Airway epithelial cell (primary cell): Measurements from ENCODE around the gene ASNS.

GRCh38 chr7:95582034-95582905 is 14.0 kb downstream of the PDK4 start:
- RAMPAGE, long total RNA: no peak

DNA sequence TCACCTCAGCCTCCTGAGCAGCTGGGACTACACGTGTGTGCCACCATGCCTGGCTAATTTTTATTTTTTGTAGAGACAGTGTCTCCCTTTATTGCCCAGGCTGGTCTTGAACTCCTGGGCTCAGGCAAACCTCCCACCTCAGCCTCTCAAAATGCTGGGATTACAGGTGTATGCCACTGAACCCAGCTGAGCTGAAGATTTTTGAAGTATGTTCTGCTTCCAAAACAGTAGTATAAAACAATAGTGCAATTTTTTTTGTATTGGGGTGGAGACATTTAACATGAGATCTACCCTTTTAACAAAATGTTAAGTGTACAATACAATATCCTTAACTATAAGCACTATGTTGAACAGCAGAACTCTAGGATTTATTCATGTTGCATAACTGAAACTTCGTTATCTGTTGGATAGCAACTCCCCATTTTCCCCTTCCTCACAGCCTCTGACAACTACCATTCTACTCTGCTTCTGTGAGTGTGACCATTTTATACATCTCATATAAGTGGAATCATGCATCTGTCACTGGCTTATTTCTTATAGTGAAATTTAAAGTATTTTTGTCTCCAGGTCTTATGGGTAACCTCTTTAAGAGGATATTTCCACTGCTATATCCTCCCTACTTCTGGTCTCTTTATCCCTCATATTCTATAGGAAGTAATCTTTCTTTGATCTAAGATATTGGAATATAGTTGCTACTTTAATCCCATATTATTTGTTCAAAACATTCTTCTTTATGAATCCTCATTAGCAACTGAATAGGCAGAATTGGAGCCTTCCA is 5.1 kb downstream of the PDK4 start:
- RAMPAGE, long total RNA: no peak

DNA sequence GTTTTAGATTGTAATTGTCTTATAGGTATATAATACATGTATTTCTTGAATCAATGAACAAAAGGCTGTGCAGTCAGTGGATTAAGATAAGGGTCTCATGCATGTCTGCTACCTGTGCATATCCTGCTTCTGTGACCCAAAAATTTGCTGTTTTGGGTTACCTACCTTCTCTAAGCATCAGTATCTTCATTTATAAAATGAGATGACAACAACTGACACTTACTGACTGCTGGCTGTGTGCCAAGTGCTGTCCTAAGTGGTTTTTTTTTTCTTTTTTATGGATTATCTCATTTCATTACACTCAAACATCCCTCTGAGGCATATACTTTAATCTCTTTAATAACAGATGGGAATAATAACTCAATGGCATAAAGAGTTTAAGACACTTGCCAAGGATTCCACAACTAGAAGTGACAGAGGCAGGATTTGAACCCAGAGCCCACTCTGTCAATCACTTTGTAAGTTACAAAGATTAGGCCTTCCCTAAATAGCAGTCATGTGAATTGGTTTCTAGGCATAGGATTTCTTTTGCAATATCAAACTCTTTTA is 2.1 kb downstream of the PDK4 start:
- RAMPAGE, long total RNA: no peak

DNA sequence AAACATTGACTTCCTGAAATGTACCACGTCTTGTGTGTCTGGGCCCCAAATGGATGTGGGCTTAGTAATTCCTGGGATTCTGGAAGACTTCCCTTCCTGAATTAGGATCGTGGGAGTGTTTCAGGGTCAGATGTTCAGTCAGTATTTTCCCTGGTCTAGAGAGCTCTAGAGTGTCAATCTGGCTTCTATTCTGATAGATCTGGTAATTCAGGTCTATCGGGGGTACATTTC is 11.6 kb downstream of the DYNC1I1 start:
- RAMPAGE, long total RNA: no peak

- RAMPAGE, long total RNA: no peak
Measured at GRCh38 chr7:96075315-96075797, 246.5 kb downstream of the SLC25A13 start.

- RAMPAGE, long total RNA: no peak
Measured at GRCh38 chr7:96236160-96236710, 85.7 kb downstream of the SLC25A13 start.

GRCh38 chr7:96263256-96264055 is 58.4 kb downstream of the SLC25A13 start:
- RAMPAGE, long total RNA: no peak

GRCh38 chr7:96302634-96303574 is 19.0 kb downstream of the SLC25A13 start:
- RAMPAGE, long total RNA: no peak

DNA sequence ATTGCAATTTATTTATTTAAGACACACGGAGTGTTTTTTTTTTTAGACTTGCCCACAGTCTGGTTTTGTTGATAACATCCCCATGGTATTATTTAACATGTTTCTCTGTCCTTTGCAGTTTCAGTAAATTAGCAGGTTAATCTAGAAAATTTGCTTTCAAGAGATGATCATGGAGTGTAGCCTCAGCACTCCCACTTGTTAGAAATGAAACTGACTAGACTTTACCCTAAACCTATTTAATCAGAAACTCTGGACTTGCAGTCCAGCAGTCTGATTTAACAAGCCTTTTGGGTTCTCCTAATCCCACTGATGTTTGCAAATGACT is 55.4 kb upstream of the SLC25A13 start:
- RAMPAGE, long total RNA: no peak

- RAMPAGE, long total RNA: no peak
Measured at GRCh38 chr7:97005847-97006961, 851 bp downstream of the DLX6 start.

DNA sequence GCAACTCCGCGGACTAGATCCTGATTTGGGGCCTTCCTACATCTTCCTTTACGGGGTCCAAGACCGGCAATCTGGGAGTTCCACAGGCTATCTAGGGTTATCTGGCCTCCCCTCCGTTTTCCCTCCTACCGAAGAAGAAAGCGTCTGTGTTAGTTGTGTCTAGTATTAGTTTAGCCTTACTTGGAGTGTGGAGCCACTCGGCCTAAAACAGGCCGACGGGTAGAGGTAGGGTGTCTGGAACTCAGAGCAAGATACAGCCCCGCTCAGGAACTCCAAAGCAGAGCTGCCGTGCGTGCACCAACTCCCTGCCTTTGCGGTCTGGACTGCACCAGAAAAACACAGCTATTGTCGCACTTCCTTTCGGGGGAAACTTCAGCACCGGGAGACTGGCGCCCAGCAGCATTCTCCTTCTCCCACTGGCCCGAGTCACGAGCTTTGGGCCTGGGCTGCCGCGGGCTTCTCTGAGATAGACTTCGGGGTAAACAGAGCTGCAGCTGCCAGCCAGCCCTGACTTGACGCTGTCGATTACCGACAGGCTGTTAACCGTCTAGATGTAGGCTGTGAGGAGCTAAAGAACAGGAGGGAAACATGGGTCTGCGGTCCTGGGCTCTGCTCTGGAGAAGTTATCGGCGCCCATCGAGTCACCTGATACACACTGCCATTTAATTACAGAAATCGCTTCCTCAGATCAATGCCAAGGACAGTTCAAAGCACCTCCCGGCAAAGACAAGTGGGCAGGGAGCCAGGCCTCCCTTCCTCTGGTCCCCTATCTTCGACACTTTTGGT is 1.7 kb upstream of the DLX5 start:
- RAMPAGE, long total RNA: no peak

GRCh38 chr7:97027521-97027893 is 2.9 kb upstream of the DLX5 start:
- RAMPAGE, long total RNA: no peak

GRCh38 chr7:97116319-97116928 is 1.1 kb upstream of the SDHAF3 start:
- RAMPAGE, long total RNA: no peak

DNA sequence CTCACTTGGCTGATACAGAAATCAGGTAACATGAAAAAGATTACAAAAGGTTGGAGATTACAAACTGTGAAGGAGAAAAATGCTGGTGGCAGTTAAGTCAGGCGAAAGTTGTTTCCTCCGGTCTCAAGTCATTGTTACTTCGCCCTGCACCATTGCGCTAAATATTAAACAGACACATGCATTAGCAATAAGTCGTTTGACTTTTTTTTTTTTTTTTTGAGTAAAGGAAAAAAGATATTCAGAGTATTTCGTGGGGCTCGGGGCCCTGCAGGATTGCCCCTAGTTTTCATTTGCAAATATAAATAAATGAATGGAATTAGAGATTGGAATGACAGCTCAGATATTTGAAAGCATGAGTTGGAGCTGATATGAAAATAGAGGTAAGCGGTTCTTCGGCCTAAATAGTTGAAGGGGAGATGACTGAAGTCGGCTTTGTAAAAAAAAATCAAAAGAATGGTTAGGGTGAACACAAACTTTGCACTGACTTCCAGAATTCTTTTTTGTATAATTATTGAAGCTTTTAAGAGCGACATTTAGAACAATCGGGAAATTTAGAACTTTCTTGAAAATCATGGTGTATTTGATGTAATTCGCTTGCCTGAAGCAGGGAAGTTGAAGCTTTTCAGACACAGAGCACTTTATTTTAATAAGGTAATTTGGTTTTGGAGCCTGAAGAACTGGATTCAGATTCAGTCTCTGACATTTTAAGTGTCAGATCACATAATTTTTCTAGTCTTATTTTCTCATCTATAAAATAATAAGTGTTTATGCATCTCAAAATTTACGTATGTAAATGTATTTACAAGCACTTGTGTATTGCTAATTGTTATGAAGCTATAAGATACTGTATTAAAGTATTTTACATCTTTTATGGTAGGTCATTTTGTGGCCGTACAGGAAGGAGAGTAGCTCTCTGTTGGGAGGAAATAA is 1.1 kb downstream of the SDHAF3 start:
- RAMPAGE, long total RNA: no peak

- RAMPAGE, long total RNA: start-site peak on the minus strand at chr7:97872439-97872470, 40 and 42 reads in 2 replicates
Measured at GRCh38 chr7:97871578-97872686, at the start of gene ASNS. TSS of gene ASNS (minus strand) at chr7:97872408.

- RAMPAGE, long total RNA: no peak
Measured at GRCh38 chr7:98110496-98111120, 3.9 kb downstream of the LMTK2 start.

- RAMPAGE, long total RNA: no peak
Measured at GRCh38 chr7:98133551-98134524, 27.2 kb downstream of the LMTK2 start.

DNA sequence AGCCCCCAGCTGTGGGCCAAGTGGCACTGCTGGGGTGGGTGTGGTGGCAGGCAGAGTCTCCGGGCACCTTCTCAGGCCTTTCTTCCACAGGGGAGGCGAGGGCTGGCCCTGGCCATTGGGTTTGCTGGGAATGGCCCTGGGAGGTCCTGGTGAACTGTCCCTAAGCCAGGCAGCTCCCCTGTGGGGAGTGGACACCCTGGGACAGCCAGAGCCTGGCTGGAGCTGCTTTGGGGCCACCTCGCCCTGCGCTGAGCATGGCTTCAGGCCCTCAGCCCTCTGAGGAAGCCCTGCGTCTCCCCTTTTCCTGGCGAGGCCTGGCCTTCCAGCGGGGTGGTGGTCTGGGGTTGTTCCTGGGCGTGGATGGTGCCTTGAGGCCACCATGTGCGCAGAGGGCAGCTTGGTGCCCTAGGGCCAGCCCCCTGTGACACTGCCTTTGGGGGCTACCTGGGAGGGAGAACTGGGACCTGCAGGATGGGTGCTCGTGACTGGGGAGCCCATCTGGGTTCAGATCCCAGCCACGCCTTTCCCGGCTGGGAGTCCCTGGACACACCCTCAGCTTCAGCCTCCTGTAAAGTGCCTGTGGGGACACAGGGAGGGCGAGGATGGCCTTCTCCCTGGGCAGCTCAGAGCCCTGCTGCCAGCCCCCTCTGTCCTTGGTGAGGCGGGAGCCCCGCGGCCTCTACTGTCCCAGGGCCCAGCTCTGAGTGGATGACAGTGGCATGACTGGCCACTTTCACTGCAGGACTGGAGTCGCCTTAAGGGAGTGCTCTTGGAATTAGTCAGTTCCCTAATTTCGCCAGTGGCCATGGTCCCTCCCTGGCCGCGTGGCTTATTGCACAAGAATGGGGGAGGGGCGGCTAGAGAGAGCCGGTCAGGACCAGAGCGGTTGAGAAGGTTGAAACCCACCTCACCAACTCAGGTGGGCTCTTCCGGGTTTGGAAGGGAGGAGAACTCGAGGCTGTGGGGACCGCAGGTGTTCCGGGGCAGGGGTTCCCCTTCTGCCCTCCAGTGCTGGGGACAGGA is 4.4 kb downstream of the BRI3 start:
- RAMPAGE, long total RNA: no peak

GRCh38 chr7:98291640-98292109 is 10.2 kb downstream of the BRI3 start:
- RAMPAGE, long total RNA: no peak

DNA sequence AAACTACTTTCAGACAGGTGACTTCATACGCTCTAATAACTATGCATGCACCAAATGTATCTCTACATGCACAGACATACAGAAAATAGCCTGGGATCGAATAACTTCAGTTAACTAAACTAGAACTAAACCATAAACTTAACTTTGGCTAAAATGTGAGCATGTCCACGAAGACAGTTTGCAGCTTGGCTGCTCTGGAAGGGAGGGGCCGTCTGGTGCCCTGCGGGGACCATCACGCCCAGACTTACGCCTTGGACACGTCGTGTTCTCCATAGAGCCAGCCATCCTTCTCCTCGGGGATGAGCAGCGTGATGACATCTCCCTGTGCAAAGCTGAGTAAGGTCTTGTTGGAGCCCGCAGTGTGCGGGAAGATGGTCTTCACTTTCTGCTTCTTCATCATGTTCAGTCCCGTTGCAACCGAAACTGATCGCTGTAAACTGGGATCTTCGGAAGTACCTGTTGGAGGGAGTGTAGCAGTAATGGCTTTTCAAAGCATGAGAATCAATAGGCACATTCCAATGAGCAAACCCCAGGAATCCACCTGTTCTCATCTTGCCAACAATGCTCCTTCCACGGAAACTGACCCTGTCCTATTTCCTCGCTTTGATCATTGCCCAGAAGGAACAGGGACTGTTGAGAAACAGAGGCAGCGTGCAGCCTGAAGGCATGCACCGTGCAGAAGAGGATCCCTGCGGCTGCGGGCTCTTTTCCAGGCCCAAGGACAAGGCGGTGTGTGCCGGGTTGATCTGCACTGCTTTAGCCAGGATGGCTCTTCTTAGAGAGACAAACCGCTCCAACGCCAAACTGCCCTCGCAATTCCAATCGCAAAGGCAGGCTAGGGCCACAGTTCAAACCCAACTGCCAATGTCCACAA is 26.2 kb downstream of the BRI3 start:
- RAMPAGE, long total RNA: no peak